Colic lymph node (tissue), 1 donor: ENCODE measurements around a stretch of chr11.

GRCh38 chr11:10581290-10582235 lies 13.1 kb upstream of the LYVE1 start:
- PRO-cap: no peak

GRCh38 chr11:10600893-10601337 lies 32.5 kb upstream of the LYVE1 start:
- PRO-cap: no peak

DNA sequence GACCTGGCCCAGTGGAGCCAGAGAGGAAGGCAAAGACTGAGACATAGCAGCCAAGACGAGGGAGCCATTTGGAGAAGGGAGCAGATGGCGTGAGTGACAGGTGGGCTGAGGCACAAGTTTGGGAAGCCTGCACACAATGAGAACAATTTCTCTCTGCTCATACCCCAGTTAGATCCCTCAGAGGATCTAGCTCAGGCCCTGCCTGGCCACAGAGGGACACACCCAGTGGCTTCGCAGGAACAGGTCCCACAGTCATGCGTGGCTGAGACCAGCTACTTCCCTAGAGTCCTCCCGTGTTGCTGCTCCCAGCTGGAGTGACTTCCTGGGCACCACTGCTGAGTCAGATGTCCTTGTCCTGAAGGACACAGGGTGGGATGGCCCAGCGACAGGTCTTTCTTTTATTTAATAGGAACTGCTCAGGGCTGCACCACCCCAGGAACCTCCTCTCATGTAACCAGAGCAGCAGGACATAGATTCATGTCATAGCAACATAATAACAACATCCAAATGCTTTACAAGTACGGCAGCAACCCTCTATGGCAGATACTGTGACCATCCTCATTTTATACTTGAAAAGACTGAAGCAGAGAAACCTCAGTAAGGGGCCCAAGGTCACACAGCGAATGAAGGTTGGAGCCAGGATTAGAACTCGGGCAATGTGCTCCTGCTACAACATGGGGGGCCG lies 33.5 kb upstream of the LYVE1 start:
- PRO-cap: no peak

- PRO-cap: no peak
Measured at GRCh38 chr11:10658612-10659382, 34.8 kb downstream of the IRAG1 start.

DNA sequence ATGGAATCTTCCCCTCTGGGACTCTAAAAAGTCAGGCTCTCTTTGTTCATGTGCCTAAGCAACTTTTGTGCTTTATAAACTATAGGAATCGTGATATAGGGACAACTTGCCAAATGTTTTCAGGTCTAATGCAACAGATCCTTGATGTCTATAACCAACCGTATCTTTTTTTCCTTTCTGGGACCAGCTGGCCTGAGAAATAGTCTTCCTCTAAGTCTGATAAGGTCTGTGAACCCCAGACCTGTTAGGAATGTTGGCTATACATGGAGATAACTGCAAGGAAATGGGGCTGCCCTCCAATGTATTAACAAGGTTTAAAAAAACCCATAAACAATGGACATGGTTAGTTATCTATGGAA lies 11.3 kb downstream of the IRAG1 start:
- PRO-cap: no peak

- PRO-cap: no peak
Measured at GRCh38 chr11:11406966-11408116, 54.3 kb upstream of the CSNK2A3 start.

DNA sequence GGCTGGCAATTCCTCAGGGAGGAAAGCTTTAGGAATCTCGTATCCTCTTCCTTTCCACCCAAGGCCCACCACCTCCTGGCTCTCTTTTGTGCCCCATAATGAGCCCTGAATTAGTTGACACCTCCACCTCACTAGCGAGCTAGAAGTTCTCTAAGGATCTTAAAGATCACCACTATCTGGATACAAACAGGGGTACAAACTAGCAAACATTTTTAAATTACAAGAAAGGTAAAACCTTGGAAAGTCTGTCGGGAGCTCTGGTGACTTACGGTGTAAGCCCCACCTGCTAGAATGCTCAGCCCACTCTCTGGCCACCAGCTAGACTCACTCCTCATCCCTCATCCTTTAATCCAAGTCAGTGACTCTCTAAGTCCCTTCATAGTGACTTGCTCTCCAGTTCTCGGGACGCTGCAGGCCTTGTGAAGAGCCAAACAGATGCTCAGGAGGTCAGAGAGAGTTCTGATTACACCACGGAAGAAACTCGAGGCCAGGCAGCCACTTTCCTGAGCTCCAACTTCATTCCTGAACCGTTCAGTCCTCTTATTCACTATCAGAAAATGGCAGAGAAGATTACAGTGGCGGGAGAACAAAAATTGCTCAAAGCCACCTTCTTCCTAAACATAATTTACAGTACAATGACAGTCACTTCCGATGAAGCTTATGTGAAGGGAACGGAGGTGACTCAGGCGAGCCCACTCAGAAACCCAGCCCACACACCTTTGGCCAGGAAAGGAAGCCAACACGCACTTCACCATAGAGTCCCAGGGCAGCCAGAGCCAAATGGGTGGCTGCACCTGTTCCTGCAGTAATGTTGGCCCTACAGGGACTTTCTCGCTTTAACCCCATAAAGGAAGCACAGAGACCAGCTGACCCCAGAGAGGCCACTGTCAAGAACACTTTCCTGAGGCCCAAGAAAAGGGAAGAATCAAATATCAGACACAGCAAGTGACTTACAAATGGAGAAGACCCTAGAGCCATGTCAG lies 100.4 kb downstream of the GALNT18 start:
- PRO-cap: no peak

- PRO-cap: no peak
Measured at GRCh38 chr11:11543476-11544027, 78.3 kb downstream of the GALNT18 start.

DNA sequence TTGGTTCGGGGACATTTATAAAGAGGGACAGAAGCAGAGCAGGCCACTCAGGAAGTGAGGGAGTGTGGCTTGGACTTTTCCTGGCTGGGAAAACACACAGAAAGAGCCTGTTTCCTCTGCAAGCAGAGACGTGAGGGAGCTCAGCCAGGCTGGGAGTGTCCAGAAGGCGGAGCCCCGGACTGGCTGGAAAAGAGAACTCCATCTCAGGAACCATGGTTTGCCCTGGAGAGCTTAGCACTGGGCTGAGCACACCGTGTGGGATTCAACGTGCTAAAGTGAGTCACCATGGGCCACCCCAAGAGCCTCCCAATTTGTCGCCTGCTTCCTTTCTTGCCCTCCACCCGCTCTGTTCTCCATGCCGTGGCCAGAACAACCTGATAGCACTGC lies 51.9 kb downstream of the GALNT18 start:
- PRO-cap: no peak

DNA sequence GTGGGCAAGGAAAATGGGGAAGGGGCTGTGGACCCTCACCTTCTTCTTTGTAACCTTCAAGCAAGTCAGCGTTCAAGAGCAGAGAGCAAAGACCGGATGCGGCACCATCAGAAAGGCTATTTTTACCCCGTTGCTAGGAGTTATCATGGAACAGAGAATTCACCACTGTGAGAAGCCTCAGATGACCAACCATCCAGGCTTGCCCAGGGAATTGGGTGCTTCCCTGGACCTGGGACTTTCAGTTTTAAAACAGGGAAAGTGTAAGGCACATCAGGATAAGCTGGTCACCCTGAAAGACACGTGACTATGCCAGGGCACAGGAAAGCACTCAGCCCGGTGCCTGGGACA lies 10.5 kb downstream of the GALNT18 start:
- PRO-cap: no peak

DNA sequence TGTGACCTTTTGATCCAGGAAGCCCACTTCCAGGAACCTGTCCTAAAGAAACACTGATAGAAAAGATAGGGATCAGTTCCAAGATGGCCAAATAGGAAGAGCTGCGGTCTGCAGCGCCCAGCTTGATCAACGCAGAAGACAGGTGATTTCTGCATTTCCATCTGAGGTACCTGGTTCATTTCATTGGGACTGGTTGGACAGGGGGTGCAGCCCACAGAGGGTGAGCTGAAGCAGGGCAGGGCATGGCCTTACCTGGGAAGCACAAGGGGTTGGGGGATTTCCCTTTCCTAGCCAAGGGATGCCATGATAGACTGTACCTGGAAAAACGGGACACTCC lies 69.6 kb upstream of the GALNT18 start:
- PRO-cap: no peak

DNA sequence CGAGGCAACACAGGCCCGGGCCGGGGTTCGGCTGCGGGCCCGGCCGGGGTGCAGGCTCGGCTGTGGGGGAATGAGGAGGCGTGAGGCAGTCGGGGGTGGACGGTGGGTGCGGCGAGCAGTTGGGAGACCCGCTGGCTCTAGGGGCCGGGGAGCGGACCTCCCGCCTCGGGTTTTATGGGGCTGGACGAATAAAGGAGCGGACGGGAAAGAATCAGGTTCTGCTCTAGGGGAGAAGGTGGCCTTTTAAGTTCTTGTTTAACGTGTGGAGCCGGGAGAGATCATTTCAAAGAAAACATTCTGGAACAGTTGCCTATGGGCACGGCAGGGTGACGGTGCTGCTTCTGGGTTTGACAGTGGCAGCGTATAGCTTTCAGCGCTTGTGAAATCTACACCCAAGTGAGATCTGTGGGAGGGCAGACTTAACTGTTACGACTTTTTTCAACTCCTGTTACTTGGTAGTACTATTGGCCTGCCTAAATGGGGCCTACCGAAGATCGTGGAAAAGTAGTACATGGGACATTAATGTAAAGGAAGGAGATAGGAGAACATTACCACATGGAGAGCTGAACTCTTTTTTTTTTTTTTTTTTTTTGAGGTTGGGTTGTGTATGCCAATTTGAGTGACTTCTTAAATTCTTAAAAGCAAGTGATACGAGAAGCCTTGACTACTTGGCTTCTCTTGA lies 638 bp downstream of the USP47 start:
- PRO-cap: bidirectional peak, plus-strand start at position 395 of the sequence, minus-strand start at position 343 of the sequence

- PRO-cap: no peak
Measured at GRCh38 chr11:12069296-12069632, 41.1 kb upstream of the MICAL2 start.

- PRO-cap: no peak
Measured at GRCh38 chr11:12117028-12118156, 7.0 kb downstream of the MICAL2 start.

DNA sequence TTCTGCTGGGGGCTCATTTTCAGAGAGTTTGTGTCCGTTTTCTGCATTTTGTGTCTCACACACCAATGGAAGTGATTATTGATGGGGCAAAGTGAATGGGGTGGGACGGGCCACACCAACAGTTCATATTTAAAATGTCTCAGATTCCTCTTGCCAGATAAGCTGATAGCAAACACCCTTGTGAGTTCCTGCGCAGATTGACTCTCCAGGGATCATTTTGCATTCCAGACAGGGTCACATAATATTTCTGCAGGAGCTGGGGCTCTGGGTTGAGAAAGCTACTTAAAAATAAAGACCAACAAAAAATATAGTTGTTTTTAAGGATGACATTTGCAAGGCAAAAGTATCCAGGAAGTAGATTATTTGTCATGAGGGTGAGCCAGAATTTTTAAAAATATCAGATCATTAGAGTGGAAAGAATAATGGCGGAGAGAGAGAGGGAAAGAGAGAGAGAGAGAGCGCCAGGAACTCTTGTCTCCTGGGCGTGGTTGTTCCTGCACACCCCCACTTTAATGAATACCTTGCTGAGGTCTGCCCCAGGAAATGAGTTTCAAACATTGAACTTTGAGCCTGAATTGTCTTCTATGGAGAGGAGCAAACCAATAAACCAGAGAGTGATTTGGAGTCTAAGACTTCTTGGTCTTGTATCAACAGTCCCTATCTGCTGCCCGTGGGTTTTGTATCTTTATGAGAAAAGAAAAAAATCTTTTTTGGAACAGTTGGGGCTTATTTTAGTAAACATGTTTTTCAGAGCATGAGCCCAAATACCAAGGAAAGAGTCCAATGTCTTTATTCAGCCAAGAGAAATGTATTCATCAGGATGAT lies 33.3 kb downstream of the MICAL2 start:
- PRO-cap: no peak

DNA sequence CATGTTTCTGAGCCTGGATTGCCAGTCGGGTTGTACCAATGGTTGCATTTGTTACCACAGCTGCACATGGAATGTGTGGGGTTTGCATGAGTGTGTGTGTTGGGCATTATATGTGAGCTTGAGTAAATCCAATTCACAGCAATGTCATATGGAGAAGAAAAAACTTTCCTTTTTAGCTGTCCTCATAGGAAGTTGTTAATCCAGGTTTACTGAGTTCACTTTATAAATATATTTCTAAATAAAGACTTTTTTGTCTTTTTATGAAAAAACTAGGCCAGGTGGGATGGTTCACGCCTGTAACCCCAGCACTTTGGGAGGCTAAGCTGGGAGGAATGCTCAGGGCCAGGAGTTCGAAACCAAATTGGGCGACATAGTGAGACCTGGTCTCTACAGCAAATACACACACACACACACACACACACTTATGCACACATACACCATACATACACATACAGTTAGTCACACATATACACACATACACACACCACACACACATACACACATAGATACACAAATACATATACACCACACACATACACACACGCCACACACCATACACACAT lies 57.4 kb downstream of the MICAL2 start:
- PRO-cap: no peak

DNA sequence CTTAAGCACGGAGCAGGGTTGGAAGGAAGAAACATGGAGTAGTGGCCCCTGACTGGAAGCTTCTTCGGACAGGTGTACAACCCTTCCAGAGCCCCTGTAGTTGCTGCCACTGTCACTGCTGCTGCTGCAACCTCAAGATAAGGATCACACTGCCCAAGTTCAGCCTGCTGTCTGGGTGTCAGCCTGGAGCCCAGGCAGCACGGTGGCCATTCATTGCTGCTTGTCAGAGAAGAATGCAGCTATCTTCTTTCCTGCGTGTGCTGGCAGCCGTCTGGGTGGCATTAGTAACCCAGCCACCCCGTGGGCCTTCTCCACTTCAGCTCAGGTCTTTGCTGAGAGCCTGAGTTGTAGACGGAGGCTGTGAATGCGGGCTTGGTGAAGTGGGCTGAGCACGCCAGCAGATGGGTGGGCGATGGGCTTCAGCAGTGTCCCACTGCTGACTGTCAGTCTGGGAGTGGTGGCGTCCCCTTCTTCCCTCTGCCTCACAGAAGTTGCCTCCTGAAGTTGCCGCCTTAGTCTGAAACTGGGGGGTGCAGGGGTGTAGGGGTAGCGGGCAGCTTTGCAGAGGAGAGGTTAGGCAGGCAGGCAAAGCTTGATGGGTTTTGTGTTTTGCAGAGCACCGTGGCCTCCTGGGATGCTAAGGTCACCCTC lies 106.8 kb downstream of the MICAL2 start:
- PRO-cap: no peak

DNA sequence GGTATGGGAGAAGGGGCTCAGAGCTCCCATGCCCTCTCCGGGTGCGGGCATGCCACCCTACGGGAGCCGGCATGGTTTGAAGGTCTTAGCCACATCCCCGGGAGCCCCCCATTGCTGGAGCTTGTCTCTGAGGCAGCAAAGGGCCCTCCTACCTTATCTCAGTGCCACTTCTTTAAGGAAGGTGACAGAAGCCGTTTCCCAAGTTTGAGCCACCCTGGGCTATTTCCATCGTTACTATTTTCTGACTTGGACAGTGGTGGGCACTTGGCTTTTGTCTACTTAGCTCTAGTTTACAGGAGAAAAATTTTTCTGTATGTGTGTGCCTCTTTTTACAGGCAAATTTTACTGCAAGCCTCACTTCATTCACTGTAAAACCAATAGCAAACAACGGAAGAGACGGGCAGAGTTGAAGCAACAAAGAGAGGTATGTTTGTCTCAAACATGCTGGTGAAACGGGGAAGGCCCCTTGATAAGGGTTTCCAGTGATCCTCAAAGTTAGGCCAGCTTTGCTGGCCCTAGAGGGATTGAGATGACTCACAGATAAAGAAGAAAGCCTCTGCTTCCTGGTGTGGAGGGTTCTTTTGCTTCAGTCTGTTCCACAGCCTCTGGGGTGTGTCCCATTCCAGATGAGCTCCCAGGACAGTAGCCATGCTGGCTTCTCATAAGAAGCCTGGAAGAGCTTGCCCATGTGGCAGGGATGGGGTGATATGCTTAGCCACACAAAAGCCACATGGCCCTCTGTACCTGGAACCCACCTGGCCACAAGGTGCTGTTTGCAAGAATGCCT lies 119.0 kb upstream of the PARVA start:
- PRO-cap: no peak

- PRO-cap: no peak
Measured at GRCh38 chr11:12286980-12287371, 90.4 kb upstream of the PARVA start.

GRCh38 chr11:12409043-12409627 lies 31.8 kb downstream of the PARVA start:
- PRO-cap: no peak